ENCODE measurements around the genes SYNE3 and VRK1.

DNA sequence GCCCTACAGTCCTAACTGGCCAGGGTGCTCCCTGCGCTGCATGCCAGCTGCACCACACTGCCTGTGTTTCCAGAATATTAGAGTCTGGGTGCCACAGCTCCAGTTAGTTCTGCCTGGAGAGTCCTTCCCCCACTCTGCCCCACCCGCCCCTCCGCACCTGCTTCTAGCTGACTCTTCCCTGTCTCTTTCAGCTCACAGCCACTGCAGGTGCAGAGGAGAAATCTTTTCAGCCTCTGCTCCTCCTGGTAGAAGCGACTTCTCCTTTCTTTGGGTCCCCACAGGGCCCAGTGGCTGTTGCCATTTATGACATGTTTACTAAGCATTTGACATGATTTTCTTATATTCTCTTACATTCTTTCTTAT lies 29.5 kb downstream of the SYNE3 start:
- RRBS: no CpG with 5 or more reads among the region's 4 CpGs

DNA sequence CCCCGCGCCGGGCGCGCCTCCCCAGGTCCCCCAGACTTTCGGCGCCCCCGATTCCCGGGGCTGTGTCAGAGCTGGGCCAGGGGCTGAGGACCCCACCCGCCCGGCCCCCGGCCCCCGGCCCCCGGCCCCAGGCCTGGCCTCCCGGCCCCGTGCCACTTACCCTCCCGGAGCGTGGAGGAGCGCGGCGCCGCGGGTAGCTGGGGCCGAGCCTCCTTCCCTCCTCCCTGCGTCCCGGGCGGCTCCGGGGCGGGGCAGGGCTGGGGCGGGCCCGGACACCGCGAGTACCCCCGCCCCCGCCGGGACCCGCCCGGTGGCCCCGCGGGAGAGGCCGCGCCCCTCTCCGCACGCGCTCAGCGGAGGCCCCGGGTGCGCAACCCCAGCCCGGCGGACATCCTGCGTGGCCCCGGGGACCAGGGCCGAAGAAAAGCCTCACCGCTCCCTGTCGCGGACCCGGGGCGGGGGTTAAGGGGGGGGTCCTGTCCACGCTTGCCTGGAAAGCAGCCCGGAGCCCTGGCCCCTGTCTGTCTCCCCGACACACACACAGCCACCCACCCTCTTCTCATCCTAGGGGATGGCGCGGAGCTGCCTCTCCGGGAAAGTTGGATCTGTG lies at the start of gene SYNE3:
SYNE3 (minus strand) TSS at position 215 of the 610 bp plus-strand sequence.
- RRBS: 20% methylated on average over 42 of the region's 64 CpGs

GRCh38 chr14:95715231-95715624 lies 1.3 kb upstream of the TCL1A start:
- RRBS: no CpG with 5 or more reads among the region's 2 CpGs

DNA sequence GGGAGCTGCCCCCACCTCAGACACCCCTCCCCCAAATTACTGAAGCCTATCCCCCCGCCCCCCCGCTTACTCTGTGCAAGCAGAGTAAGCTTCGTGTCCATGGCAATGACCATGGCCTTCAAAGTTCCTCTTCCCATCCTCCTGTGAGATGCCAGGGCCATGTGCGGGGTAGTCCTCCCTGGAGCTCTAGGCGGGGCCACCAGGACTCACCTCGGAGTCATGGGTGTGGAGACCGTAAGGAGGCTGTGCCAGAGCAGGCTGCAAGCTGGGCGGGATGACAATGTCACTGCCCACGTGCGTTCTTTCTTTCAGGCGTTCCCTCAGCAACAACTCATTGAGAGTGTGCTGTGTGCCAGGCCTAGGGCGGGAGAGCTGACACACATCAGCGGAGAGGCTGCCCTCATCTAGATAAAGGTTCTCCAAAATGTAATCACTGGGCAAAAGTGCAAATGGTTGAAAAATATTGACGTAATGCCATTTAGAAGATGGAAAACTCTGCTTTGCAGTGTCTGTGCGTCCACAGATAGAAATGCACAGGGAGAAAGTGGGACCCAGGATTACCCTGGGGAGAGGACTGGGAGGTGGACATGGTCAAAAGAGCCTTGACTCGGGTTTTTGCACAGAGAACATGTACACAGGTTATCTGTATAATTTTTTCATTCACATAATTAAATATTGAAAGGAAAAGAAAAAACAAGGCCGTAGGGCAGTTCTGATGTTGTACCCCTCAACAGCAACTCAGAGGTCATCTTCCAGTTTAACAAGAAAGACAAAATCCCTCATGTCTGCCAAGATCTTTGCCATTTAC lies 67.0 kb downstream of the C14orf132 start:
- RRBS: no CpG with 5 or more reads among the region's 17 CpGs

DNA sequence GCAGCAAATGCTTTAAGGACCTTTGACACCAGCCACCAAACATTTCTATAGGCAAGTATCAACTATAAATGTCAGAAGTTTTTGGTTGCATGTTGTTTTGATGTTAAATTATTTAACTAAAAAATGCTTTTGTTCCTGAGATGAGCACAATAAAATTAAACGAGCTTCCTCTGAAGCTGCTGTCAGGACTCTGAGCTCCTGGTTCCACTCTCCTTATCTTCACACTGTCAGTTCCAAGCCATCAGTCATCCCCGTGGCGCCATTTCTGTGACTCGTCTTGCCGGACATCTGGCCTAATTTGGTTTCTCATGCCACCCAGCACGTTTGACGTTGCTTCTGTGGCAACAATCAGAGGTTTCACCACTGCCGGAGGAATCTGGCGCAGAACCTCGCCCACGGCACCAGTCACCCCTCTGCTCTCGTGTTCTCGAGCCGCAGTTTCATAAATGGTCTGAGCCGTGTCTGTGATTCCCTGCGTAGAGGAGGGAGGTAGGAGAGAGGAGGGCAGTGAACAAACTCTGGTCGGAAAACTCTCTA lies 29.6 kb downstream of the BDKRB1 start:
- RRBS: 91% methylated on average over 2 of the region's 17 CpGs

DNA sequence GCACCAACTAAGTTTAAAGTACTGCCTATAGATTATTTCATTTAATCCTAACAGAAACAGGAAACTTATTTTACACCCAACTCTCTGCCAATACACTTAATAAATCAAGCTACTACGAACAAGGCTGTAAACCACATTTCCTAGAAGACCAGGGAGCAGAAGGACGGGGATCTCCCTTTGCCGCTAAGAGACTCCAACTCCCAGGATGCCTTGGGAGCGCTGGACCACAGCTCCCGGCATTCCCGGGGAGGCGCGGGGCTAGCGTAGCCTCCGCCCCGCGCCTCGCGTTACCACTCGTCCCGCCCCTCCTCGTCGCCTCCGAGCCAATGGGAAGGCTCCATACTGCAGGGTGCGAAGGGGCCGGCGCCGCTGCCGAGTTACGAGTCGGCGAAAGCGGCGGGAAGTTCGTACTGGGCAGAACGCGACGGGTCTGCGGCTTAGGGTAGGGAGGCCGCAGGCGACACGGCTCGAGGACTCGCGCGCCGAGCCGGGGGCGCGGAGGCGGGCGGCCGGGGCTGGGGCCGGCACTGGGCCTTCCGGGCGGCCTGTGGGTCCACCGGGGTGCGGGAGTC lies at the start of gene VRK1:
VRK1 (plus strand) TSS at position 377 of the 572 bp plus-strand sequence.
- RRBS: 2% methylated on average over 25 of the region's 53 CpGs

DNA sequence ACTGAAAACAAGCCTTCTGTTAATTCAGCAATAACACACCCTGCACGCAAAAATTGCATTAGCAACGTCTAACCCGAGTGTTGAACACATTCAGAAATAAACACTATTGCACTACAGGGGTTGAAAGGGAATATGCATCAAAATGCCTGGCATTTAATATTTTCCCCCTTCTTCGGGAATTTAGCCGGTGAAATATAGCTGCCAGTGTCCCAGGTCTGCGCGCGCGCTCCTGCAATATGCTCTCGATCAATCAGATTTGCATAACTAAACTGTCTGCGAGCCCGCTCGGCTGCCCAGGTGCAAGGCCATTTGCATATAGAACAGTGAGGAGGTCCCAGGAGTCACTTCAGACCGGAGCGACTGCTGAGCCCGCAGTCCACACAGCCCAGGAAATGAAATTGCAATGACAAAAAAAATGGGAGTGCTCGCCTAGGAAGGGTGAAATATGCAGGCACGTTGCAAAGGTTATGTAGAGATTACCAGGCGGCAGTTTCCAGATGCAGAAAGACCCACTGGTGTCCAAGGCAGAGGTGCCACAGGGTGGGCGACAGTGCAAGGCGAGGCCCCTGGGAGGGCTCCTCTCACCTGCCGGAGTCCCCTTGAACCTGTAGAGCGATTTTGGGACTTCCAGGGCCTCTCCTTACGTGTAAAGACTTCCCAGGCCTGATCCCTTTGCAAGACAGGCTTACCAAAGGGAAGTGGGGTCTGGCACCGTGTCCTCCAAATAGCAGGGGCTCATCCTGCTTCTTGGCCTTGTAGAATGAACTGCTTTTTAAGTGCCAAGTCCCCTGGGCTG lies 228.6 kb downstream of the VRK1 start:
- RRBS: no CpG with 5 or more reads among the region's 25 CpGs

- RRBS: no CpG with 5 or more reads among the region's 1 CpG
Observed at GRCh38 chr14:97706968-97707203, 909.7 kb downstream of the VRK1 start.

GRCh38 chr14:98443945-98444451 lies 828.0 kb downstream of the BCL11B start:
- RRBS: no CpG with 5 or more reads among the region's 4 CpGs

- RRBS: no CpG with 5 or more reads among the region's 27 CpGs
Observed at GRCh38 chr14:99036565-99037436, 235.2 kb downstream of the BCL11B start.

DNA sequence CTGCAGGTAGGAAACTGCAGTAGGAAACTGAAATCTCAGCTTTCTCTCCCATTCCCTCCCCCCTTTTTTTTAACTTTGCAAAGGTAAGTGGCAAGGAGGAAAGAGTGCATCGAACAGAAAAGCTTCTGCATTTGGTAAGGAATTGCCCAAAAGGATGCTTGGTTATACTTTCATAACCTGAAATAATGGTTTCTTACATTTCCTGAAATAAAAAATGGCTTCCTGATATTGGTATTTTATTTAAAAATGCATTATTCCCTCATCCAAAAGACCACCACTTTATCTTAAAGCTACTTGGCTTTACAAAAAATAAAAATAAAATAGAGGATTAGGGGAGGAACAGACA lies 101.8 kb downstream of the BCL11B start:
- RRBS: no CpG with 5 or more reads among the region's 1 CpG

GRCh38 chr14:99224505-99224774 lies 47.6 kb downstream of the BCL11B start:
- RRBS: no CpG with 5 or more reads among the region's 5 CpGs

- RRBS: 30% methylated on average over 36 of the region's 78 CpGs
Observed at GRCh38 chr14:99245760-99246653, 26.0 kb downstream of the BCL11B start.

GRCh38 chr14:99262096-99262836 lies 9.7 kb downstream of the BCL11B start:
- RRBS: no CpG with 5 or more reads among the region's 23 CpGs

DNA sequence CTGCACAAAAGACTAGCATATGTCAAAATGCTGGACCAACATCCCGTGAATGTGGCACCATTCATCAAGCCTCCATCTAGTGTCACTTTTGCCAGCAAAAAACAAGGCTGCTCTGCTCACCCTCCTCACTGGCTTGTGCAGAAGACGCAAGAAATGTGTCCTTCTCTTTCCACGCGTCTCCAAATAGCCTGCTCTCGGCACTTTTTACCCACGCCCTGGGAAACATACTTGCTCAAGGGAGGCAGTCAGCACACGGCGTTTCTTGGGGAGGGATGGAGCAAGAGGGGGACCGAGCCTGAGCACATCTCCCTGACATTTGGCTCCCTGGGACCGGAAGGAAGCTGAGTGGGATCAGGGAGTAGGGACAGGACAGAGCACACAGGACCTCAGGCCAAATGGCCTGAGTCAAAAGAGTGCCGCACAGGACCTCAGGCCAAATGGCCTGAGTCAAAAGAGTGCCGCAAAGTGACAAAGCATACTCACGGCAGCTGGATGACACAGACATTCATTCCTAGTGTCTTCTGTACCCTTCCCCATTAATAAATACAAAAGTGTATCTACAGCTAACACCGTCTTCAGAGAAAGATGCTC lies 7.2 kb downstream of the BCL11B start:
- RRBS: no CpG with 5 or more reads among the region's 14 CpGs

- RRBS: no CpG with 5 or more reads among the region's 4 CpGs
Observed at GRCh38 chr14:99315983-99316341, 44.0 kb upstream of the BCL11B start.

DNA sequence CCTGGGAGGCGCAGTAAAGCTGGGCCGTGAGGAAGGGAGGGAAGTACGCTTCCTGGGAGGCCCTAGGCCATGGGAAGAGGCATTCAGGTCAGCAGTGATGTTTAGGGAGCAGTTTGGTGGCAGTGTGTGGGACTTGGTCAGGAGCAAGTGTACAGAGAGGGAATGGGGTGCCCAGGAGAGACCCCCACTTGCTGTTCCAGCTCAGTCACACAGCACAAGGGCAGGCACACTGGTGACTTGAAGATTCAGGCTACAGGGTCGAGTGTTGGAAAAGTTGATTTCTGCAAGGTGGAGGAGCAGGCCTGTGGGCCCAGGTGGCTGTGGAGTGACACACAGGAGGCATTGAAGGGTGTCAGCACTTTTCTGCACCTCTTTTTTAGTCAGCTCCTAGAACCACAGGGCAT lies 27.3 kb downstream of the CCNK start:
- RRBS: no CpG with 5 or more reads among the region's 4 CpGs

GRCh38 chr14:99565296-99565802 lies 38.7 kb downstream of the CCDC85C start:
- RRBS: 60% methylated on average over 1 of the region's 5 CpGs

GRCh38 chr14:99574939-99575564 lies 29.0 kb downstream of the CCDC85C start:
- RRBS: no CpG with 5 or more reads among the region's 15 CpGs

DNA sequence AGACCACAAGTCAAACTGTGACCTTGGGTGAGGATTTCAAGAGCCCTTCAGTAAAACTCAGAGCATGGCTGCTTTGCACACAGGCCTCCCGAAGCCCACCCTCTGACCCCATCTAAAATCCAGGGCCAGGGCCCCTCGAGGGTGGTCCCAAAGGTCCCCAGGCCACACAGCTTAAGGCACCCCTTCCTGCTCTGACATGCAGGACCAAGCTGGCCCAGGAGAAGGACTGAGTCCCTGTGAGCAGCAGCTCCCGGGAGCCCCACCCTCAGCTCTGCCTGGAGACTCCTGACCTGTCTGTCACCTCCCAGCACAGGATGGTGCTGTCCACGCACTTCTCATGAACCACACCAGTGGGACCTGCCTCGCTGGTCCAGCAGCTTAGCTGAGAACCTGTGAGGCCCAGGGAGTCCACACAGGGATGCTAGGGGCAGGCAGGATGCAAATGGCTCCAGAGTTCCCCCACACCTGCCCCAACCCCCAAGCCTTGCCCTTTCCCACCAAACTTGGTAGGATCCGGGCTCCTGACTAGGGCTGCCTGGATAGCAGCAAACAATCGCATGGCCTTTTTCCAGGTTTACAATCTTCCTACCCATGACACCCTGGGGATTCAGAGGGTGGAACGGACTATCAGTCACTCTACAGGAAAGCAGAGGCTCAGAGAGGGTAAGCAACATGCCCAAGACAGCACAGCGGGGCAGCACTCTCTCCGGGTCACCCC lies 27.7 kb downstream of the CCDC85C start:
- RRBS: no CpG with 5 or more reads among the region's 10 CpGs

Data from HTR-8/SVneo (cell line).